Right ventricle myocardium (tissue), 1 donor: ENCODE measurements around a stretch of chr2.

DNA sequence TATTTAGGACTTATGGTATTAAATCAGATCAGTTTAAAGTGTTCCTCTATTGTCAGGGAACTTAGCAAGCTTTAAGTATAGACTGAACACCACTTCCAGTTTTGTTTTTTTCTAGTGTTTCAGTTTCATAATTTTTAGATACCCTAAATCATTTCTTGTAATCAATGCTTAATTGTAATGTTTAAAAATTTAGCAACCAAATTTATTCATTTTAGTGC is 369.1 kb downstream of the CLIP4 start:
- PRO-cap, 2 experiments = no peak in any of the 2 experiments

DNA sequence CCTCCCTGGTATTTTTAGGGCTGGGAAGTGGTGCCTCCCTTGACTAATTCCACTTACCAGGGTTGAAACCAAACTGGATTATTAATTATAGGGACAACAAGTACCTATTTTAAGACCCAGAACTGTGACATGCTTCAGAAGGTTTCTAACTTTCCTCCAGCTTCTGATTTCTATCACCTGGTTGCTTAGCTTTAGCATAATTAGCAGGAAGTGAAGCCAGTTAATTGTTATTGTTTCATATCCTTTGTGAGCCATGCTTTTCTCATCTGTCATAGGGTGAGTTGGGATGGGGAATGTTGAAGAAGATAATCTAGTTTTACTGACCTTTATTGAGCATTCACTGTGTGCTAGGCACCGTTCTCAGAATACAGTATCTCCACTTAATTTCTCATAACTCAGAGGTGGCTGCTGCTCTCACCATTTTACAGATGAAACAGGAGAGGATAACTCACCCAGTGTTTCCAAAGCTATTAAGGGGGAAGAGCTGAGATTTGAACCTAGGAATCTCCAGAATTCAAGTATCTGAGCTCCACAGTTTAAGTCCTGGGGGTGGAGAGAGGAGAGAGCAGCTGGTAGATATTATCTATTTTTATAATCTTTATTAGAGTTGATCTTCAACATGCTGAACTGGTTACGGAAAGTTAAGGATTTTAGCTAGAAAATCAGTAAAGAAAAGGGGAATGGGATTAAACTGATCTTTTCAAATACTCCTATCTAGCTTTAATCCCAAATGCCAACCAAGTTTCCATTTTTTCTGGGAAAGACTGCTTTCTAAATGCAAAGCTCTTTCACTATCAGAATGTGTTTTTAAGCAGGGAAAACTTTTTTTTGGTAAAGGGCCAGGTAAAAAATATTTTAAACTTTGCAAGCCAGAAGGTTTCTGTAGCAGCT is 3.4 kb downstream of the YPEL5 start:
- PRO-cap, 2 experiments = no peak in any of the 2 experiments

- PRO-cap, 2 experiments = no peak in any of the 2 experiments
Observed at GRCh38 chr2:30161982-30162537, 15.3 kb downstream of the YPEL5 start.

GRCh38 chr2:30202079-30202574 is 29.2 kb upstream of the LBH start:
- PRO-cap, 2 experiments = no peak in any of the 2 experiments

- PRO-cap, 2 experiments = peak in 1 of 2 experiments; most common minus-strand start chr2:30284425 (in 1)
Observed at GRCh38 chr2:30284302-30284906, 53.1 kb downstream of the LBH start.

DNA sequence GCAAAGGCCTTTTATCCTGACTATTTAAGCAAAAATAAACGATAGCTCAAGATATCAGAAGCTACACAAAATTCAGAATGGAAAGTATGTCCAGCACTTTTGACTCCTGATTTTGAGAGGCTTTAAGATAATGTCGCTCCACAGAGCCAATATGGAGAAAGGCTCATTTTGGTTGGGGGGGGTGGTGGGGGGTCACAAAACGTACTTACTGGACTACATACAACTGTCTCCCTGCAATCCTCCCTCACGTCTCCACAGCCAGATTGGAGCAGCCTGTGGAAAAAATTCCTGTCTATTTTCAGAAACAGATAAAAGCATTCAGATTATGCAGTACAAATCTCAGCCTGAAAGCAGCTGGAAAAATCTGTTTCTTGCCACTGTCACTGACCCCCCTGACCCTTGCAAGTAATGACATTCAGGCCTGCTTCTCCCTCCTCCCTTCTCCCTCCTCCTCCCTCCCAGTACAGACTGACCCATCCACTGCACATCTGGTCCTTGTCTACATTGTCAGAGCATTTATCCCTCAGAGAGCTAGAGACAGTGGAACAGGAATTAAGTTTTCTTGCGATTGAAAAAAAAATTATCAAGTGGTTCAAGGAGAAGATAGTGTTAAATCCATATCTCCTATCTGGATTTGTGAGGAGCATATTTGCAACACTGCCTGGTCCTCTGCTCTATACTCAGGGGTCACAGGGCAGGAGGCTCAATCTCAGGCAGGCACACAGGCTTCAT is 34.7 kb upstream of the LCLAT1 start:
- PRO-cap, 2 experiments = no peak in any of the 2 experiments

GRCh38 chr2:30611445-30612170 is 164.6 kb downstream of the LCLAT1 start:
- PRO-cap, 2 experiments = no peak in any of the 2 experiments

GRCh38 chr2:30689852-30690572 is 117.2 kb downstream of the CAPN13 start:
- PRO-cap, 2 experiments = no peak in any of the 2 experiments

- PRO-cap, 2 experiments = no peak in any of the 2 experiments
Observed at GRCh38 chr2:30979859-30980425, 158.3 kb downstream of the GALNT14 start.

DNA sequence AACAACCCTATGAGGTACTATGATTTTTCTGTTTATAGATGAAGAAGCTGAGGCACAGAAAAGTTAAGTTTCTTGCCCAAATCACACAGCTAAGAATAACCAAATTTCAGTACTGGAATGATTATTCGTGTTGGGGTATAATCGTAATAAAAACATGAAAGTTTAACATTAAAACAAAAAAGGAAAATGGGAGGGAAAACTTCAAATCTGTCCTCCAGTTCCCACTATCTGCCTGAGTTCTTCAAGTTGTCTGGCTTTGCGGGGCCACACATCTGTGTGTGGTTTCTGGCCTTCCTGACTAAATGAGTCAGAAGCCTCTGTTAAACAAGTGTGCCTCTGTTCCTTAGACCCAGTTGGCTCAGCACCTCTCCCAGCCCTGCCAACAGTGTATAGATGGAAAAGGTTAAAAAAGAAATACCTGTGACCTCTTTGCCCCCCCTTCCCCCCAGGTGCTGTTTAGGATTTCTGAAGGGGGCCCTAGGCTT is 30.3 kb downstream of the XDH start:
- PRO-cap, 2 experiments = no peak in any of the 2 experiments

DNA sequence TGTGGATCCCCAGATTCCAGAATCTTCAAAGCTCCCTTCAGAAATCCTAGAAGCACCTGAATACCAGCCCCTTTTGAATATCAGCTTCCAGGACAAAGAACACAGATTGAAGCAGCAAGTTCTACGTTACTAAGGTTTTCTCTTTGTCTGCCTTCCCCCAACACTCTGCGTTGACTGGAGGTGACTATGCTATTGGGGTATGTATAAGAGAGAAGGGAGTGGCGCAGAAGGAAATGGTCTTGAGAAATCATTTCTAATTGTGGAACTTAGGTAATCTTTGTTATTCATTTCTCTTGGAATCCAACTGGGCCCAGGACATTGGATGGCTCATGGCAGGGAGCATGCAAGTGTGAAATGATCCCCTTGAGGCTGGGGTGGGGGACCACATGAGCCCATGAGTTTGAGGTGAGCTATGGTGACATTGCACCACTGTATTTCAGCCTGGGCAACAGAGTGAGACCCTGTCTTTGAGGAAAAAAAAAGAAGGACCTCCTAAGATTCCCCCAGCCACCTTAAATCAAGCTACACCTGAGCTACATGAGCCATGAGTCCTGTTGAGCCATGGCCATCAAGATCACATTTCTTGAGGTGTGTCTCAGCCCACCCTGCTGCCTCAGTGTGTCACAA is 29.7 kb downstream of the XDH start:
- PRO-cap, 2 experiments = no peak in any of the 2 experiments

GRCh38 chr2:31561691-31562330 is 18.9 kb downstream of the SRD5A2 start:
- PRO-cap, 2 experiments = no peak in any of the 2 experiments

DNA sequence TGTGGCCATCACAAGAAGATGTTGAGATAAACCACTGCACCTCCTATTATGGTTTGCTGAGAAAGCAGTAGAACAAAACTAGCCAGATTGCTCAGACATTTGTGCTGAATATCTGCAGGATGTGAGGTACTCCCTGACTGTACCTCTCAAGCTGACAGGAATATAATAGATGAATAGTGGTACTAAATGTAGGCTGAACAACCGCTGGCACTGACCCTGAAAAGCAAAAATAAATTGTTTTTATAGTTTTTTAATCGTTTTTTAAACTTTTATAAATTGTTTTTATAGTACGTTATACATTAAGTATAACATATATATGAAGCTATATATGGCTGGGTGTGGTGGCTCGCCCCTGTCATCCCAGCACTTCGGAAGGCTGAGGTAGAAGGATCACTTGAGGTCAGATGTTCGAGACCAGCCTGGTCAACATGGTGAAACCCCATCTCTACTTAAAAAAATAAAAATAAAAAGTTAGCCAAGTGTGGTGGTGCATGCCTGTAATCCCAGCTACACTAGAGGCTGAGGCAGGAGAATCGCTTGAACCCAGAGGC is 164.1 kb downstream of the MEMO1 start:
- PRO-cap, 2 experiments = no peak in any of the 2 experiments

- PRO-cap, 2 experiments = no peak in any of the 2 experiments
Observed at GRCh38 chr2:31849330-31849900, 161.4 kb downstream of the MEMO1 start.

GRCh38 chr2:31907176-31907630 is 103.6 kb downstream of the MEMO1 start:
- PRO-cap, 2 experiments = no peak in any of the 2 experiments

- PRO-cap, 2 experiments = no peak in any of the 2 experiments
Observed at GRCh38 chr2:31934270-31934763, 76.5 kb downstream of the MEMO1 start.

DNA sequence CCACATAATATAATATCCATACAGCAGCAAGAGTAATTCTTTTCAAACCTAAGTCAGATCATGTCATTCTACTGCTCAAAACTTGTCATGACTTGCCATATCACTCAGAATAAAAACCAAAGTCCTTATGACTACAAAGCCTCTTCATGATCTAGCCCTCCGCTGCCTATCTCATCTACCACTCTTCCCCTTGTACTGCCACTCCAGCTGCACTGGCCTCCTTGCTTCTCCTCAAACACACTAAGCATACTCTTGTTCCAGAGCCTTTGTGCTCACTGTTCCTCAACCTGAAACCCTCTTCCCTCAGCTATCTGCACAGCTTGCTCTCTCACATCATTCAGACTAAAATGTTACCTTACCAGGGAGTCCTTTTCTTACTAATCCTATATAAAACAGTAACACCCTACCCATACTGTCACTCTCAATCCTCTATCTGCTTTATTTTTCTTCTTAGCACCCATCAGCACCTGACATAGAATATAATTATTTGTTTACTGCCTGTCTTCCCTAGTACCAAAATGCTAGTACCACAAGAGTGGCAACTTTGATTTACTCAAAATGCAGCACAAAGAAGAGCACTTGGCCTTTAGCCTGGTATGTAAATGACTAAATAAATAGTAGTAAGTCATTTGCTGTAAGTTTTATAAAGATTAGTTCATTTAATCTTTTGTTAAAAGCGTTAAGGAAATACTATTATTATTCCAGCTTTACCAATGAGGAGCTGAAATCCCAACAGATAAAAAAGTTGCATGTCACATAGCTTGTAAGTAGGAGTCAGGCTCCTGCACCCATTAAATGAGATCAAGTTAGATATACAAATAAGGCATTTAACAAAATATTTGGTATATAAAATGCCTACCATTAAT is 69.6 kb downstream of the MEMO1 start:
- PRO-cap, 2 experiments = no peak in any of the 2 experiments

GRCh38 chr2:31981152-31981716 is 29.6 kb downstream of the MEMO1 start:
- PRO-cap, 2 experiments = no peak in any of the 2 experiments

GRCh38 chr2:32357559-32358333 is 923 bp downstream of the BIRC6 start:
- PRO-cap, 2 experiments = peak in 1 of 2 experiments; most common minus-strand start chr2:32357999 (in 1)

GRCh38 chr2:32359501-32359826 is 2.6 kb downstream of the BIRC6 start:
- PRO-cap, 2 experiments = no peak in any of the 2 experiments